ReNcell CX (cell line): ENCODE results near the gene ELF1.

DNA sequence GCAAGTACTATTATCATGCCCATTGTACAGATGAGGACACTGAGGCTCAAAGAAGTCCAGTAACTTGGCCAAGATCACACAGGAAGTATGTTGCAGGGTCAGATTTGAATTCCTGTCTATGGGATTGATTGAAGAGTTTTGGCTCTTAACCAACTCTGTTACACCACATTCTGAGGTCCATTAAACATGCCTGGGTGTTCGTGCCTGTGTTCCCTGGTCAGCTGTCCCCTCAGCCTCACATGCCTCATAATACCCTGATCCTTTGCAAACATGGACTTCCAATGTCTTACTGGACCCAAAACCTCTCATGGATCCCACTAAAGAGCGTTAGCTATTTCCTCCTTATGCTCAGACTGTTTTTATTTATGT lies 319.7 kb downstream of the FOXO1 start:
- PRO-cap: no peak

GRCh38 chr13:40376471-40377499 lies 289.7 kb downstream of the FOXO1 start:
- PRO-cap: no peak

DNA sequence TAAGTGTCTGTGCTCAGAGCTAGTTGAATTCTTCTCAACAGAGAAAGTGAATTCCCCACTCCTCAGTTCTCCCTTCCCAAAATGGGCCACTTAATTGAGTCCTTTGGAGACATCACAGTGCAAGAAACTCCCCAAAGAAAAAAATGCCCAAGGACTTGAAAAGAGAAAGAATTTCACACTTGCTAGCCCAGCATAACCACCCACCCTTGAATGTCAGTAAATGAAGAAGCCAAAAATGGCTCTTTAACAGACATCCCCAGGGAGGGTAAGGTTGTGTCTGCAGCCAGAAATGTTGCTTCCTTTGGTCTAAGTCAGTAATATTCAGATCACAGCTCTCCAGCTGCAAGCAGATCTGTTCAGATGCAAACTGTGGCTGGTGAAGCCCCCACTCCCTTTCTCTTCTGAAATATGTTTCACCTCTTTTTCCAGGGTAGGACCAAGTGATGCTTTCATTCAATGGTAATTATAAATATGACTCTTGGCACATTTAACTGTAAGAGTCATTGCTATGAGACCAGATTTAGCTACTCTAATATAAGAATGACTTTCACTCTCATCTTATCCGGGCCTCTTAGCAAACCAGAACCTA lies 234.4 kb downstream of the FOXO1 start:
- PRO-cap: no peak

DNA sequence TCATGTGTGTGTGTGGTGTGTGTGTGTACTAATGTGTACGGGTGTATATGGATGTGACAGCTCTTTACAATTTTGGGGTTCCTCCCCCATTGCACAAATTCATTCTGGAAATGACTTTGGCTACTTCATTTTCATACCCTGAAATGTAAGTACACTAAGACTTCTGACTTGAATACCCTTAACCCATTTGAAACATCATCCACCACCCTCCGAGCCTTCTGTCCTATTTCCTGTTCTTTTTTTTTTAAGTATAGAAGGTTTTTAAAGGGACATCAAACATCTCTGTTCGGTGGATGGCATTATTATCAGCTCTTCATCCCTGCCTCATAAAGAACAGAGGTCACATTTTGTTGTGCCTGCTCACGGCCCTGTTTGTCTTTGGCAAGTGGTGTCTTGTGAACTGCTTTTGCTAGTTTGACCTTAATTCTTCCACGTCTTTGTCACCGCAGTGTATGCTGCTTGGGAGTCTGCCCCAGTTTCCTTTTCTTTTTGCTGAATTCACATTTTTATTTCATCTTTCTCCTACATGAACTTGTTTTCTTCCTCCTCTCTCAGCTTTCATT lies 228.3 kb downstream of the FOXO1 start:
- PRO-cap: no peak

GRCh38 chr13:40589142-40590082 lies 77.0 kb downstream of the FOXO1 start:
- PRO-cap: no peak

DNA sequence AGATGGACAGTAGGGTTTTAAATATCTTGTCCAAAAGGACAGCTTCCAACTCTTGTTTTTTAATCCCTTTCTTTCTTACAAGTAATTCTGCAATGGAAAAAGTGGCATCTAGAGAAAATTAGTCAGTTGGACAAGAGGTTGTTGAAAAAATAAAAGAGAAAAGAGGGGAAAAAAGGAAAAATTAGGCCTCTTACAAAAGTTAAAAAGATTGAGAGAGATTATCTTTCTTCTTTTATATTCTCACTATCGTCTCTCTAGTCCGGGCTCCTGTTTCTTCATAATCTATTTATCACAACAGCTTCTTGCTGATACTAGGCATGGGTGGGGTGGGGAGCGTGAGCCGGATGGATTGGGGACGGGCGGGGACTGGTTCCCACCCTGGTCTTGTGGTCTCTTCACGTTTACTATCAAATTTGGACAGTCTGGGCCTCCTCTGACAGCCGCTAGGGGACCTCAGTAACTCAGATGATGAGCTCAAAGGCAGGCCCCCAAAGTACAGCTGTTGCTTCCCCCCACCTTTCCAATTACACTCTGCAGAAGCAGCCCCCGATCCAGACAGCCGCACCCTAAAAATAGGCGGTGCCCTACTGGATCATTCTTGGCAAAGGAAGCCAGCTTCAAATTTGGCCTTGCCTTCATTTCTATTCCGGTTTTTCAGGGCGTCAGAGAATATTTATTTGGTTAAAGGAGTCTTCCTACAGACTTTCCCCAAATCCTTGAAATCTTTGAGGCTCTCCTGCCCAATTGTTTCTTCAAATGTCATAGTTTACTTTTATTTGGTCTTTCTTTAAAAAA lies 1.8 kb upstream of the FOXO1 start:
- PRO-cap: no peak

DNA sequence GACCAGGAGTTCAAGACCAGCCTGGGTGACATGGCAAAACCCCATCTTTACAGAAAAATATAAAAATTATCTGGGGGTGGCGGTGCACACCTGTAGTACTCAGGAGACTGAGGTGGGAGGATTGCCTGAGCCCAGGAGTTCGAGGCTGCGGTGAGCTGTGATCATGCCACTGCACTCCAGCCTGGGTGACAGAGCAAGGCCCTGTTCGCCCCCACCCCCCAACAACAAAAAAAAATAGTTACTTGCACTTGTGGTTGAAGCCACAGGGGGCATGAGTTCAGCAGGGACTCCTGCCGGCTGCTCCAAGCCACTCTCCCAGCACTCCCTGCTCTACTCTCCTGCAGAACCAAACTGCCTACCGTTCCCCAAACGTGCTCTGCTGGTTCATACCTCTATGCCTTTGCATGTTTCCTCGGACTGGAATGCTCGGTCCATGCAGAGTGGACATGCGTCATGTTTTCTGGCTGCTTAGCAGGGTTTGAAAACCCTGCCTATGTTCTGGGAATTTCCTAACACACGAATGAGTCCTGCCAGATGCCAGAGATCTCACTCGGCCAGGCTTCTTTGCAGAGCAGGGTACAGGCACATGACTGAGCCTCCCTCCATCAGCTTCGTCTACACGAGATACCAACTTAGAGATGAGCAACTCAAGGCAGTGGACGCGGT lies 8.6 kb upstream of the SLC25A15 start:
- PRO-cap: no peak

DNA sequence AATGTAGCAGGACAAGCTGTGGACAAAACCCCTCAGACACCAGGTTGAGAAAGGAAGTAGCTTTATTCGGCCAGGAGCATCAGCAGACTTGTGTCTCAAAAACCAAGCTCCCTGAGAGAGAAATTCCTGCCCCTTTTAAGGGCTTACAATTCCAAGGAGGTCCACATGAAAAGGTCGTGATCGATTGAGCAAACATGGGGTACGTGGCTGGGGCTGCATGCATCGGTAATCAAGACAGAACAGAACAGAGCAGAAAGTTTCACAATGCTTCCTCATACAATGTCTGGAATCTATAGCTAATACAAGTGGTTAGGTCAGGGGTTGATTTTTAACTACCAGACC lies 91.4 kb downstream of the SLC25A15 start:
- PRO-cap: no peak

- PRO-cap: no peak
Measured at GRCh38 chr13:40951255-40951958, 67.7 kb downstream of the ELF1 start.

DNA sequence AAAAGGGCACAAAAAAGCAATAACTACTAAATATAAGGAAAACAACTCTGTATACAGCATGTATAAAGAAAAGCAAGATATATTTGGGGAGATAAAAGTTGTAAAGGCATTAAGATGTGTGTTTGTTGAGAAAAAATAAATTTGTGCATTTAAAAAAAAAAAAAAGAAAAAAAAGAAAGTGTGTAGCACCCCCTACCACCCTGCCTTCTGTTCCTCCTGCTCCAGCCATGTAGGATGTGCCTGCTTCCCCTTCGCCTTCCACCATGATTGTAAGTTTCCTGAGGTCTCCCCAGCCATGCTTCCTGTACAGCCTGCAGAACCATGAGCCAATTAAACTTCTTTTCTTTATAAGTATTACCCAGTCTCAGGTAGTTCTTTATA lies 61.8 kb downstream of the ELF1 start:
- PRO-cap: no peak

DNA sequence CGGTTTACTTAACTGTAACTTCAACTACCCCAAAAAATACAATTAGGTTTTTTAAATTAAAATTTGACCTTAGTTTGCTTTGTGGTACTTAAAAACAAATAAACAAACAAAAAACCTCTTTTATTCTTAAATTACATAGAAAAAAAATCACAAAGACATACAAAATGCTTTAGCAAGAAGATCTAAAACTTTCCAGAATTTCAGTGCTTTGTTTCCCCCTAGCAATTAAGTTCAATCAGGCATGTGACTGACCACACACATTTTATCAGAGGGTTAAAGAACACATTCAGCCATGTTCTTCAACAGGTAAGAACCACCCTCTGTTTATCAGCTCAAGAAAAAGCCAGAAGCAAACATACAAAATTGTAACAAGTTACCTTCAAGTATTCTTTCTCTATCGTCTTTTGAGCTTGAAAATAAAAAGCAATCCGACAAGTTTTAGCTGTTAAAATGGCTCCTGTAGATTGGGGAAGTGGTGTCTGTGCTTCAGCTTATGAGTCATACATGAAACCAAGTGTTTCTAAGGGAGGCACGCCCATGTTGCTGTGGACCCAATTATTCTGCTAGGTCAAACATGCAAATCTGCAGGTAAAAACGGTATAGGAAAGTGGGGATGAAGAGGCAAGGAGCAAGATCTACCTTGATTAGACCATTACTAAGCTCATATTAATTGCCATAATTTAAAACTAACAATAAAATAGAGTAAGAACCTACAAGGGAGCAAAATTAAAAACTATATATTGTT lies at the start of gene ELF1:
ELF1 (minus strand) TSS at position 466 of the 745 bp plus-strand sequence.
- PRO-cap: no peak

DNA sequence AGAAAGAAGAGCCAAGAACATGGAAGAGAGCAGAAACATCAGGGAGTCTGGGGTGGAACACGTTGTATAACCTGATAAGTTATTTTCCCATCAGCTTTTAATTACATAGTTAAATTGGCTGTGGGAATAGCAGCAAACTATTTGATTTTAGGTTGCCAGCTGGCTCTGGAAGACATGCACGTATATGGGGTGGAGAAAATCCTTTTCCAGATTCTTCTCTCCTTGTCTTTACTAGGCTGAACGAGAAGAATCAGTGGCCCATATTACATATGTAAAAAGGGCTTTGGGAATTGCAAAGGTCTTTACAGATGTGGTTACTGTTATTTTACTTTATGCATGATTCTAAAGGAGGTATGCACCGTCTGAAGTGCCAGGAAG lies 4.7 kb upstream of the NAA16 start:
- PRO-cap: no peak

GRCh38 chr13:41459304-41459701 lies 2.0 kb downstream of the RGCC start:
- PRO-cap: no peak

GRCh38 chr13:41459702-41460379 lies 2.5 kb downstream of the RGCC start:
- PRO-cap: no peak

GRCh38 chr13:41464990-41465527 lies 7.7 kb downstream of the RGCC start:
- PRO-cap: no peak

DNA sequence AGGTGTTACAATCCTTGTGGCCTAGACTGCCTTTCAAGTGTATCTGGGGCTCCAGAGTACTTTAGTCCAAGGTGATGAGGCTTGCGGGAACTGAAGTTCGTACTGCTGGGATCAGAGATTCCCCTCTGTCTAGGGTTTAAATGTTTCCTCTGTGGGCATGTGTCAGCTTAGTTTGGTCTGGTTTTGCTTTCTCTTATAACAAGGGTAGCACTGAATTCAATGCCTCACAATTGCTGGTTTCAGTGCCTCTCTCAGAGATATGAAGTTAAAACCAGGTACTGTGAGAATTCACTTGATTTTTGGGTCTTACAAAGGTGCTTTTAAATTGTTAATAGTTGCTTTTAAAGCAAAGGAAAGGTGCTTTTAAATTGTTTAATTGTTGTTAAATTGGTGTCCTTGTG lies 30.8 kb downstream of the RGCC start:
- PRO-cap: no peak

GRCh38 chr13:41645212-41645875 lies 188.0 kb downstream of the RGCC start:
- PRO-cap: no peak

DNA sequence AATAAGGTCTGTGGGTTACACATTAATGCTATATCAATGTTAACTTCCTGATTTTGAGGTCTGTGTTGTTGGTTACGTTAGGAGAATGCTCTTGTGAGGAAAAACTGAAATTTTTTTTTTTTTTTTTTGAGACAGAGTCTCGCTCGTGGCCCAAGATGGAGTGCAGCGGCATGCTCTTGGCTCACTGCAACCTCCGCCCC lies 197.5 kb downstream of the RGCC start:
- PRO-cap: no peak

GRCh38 chr13:41780649-41781405 lies 180.1 kb downstream of the VWA8 start:
- PRO-cap: no peak

DNA sequence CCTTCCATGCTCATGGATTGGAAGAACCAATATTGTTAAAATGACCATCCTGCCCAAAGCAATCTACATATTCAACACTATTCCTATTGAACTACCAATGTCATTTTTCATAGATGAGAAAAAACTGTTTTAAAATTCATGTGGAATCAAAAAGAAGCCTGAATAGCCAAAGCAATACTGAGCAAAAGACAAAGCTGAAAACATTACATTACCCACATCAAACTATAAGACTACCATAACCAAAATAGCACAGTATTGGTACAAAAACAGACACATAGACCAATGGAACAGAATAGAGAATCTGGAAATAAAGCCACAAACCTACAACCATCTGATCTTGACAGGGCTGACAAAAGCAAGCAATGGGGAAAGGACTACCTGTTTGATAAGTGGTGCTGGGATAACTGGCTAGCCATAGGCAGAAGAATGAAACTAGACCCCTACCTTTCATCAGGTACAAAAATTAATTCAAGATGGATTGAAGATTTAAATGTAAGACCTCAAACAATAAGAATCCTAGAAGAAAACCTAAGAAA lies 123.0 kb upstream of the TNFSF11 start:
- PRO-cap: no peak